H7 (cell line): ENCODE data around the gene NXPH3.

DNA sequence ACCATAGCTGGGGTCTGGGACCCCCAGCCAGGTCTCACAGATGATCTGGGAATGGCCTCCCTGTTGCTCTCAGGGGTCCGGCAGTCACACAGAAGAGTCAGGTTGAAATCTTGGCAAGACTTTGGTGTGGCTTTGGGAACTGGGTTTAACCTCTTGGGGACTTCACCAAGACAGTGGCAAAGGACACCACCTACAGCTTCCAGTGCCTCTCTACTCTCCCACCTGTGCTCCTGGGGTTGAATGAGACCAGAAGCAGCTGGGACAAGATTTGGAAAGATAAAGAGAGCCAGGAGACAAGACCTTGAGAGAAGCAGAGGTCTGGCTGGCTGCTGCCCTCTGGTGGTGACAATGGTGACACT, 3.3 kb downstream of the PHOSPHO1 start:
- RAMPAGE, long total RNA: no peak

DNA sequence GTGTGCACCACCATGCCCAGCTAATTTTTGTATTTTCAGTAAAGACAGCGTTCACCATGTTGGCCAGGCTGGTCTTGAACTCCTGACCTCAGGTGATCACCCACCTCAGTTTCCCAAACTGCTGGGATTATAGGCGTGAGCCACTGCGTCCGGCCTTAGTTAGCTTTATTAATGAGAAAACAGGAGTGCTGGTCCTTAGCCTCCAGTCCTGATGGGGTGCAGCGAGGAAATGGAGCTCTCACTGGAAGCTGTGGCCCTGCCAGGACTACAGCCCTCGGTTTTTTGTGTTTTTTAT, 28.8 kb upstream of the PHOSPHO1 start:
- RAMPAGE, long total RNA: no peak

DNA sequence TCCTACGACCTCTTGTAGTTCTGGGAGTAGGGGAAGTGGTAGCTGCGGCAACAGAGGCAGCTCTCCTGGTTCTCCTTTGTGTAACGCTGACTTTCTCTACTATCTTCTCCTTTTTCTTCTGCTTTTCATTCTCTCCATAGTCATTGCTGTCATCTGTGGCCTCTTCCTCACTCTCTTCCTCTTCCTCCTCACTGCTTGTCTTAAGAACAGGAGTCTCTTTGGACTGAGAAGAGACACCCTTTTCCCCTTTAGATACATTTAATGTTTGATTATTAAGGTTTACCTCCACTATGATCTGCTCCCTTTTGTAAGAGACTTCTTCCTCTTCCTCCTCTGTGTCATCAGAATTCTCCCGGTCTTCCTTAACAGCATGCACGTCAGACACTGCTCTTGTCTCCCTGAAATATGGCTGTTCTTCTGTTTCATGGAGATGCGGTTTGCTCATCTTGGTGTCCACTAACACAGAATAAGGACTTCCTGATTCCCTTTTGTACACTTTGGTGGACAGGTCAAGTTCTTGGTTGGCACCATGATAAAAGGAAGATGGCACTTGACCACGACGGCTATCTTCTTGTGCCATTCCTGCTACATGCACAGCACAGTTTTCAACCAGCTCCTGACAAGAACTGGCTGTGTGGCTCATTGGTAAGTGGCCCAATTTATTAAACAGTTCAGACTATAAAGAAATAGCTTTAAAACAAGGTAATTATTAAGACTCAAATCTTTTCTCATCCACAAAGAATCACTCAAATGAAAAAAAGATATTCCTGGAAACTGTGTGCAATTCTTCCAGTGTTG, 44.8 kb downstream of the ZNF652 start:
- RAMPAGE, long total RNA: no peak

GRCh38 chr17:49371120-49371971, 9.3 kb upstream of the ZNF652 start:
- RAMPAGE, long total RNA: no peak

GRCh38 chr17:49404266-49404811, 10.3 kb downstream of the PHB1 start:
- RAMPAGE, long total RNA: no peak

- RAMPAGE, long total RNA: no peak
These were observed 23.7 kb upstream of the PHB1 start for GRCh38 chr17:49438255-49438984.

GRCh38 chr17:49438985-49439490, 24.4 kb upstream of the PHB1 start:
- RAMPAGE, long total RNA: no peak

GRCh38 chr17:49516086-49516614, 21.1 kb downstream of the NGFR start:
- RAMPAGE, long total RNA: no peak

GRCh38 chr17:49574430-49574959, 1.2 kb upstream of the NXPH3 start:
- RAMPAGE, long total RNA: no peak

DNA sequence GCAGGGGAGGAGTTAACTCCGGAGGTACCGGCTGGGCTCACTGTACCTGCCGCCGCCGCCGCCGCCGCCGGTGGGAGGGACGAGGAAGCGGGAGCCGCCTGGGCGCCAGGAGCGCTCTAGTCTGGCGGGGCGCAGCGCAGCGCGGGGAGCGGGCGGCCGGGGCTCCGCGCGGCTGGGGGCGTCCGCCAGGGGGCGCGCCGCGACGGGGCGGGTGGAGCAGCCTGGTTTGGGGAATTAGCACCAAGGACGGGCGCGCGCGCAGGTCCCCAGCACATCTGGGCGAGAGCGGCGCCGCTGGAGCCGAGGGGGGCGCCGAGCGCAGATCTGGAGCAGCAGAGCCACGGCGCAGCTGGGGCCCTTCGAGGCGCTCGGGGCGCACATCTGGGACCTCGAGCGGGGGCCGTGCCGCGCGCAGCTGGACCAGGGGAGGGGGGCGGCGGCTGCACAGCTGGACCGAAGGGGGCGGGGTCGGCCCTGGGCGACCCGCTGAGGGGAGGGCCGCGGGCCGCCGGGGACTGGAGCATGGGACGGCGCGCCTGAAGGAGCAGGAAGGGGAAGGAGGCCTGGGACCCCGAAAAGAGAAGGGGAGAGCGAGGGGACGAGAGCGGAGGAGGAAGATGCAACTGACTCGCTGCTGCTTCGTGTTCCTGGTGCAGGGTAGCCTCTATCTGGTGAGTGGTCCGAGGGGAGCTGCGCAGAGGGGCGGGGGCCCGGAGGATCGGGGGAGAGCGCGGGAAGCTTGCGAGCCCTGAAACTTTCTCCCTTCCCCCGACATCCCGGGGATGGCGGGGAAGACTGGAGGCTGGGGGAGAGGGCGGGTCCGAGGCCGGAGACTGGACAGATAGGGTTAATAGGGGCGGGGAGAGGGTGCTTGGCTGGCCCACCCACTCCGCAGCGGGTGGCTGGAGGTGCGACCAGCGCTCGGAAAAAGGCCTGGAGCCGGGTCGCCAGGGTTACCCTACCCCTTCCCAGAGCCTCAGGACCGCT, at the start of gene NXPH3:
Gene NXPH3, plus strand, starts transcription at position 269 of the 987 bp plus-strand sequence.
- RAMPAGE, long total RNA: no peak

- RAMPAGE, long total RNA: no peak
These were observed 44.8 kb downstream of the SPOP start for GRCh38 chr17:49633129-49633446.

GRCh38 chr17:49638628-49639189, 39.2 kb downstream of the SPOP start:
- RAMPAGE, long total RNA: no peak

- RAMPAGE, long total RNA: no peak
These were observed 3.8 kb downstream of the SLC35B1 start for GRCh38 chr17:49704060-49704308.

- RAMPAGE, long total RNA: no peak
These were observed 279 bp downstream of the TAC4 start for GRCh38 chr17:49847693-49847886.

DNA sequence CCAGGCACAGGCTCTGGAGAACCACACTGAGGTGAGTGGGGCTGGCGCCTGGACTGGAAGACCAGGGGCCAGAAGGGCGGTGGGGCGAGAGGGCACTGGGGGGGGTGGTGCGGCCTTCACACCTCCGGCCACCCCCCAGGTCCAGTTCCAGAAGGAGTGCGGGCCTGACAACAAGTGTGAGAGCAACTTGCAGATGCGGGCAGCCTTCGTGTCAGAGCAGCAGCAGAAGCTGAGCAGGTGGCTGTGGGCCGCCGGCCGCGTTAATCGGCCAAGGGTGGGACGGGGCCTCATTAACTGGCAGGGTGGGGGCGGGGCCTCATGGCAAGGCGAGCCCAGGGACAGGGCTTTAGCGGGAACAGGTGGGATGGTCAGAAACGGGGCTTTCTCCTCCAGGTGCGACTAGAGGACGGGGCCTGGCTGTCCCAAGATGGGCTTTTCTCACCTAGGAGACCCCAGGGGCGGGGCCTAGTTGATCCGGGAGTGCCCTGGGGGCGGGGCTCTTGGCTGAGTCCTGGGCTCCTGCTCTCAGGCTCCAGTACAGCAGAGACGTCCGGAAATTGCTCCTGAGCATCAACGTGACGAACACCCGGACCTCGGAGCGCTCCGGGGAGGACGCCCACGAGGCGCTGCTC, 18.6 kb upstream of the PDK2 start:
- RAMPAGE, long total RNA: no peak

DNA sequence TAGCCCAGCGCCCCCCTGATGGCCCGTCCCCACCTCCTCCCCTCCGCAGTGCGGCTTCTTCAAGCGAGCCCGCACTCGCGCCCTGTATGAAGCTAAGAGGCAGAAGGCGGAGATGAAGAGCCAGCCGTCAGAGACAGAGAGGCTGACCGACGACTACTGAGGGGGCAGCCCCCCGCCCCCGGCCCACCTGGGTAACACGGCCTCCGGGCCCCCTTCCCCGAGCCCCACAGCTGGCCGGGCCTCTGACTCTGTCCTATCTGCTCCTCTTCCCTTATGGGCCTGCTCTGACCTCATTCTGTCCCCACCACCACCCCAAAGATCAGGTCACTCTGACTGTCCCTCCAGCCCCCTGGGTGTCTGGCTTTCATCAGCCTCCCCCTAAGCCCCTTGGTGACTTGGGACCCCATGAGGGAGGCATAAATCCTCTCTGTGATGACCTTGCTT, 7.0 kb upstream of the PDK2 start:
- RAMPAGE, long total RNA: no peak

DNA sequence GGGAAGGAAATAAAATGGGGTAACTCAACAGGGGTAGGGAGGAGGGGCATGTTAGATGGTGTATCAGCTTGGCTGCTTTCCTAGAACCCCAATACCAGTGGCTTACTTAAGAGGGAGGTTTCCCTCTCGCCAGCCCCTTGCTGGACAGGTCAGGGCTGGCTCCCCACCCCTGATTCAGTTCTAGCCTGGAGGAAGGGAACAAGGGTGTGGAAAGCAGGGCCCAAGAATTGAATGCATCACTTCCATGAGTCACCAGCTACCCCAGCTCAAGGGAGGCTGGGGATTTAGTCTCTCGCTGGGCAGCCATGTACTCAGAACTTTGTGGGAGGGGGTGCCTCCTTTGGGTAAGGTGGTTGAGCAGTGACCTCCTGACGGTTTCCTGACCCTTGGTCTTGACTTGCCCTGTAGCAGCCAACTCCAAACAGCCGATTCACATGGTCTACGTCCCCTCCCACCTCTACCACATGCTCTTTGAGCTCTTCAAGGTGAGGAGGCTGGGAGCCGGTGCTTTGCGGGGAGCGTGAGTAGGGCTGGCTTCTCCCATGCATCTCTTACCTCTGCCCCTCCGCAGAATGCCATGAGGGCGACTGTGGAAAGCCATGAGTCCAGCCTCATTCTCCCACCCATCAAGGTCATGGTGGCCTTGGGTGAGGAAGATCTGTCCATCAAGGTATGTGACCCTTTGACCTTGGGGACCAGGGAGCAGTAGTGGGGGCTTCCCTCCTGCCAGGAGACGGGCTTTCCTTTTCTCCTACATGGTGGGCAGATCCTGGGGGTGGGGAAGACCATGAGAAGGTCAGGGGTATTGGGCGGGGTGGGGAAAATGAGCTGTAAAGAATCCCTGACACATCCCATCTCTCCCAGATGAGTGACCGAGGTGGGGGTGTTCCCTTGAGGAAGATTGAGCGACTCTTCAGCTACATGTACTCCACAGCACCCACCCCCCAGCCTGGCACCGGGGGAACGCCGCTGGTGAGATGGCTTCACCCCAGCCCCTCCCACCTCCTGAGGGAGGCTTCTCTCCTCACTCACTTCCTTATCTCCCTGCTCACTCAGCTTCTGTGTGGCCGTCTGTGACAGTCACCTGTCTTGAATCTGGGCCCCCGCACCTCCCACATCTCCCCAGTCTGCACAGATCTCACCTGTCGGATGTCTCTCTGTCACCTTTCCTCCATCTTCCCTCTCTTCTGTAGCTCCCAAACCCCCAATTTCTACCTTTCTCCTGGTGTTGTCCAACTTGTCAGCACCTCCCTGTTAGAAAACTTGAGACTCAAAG, 13.0 kb downstream of the PDK2 start:
- RAMPAGE, long total RNA: no peak

DNA sequence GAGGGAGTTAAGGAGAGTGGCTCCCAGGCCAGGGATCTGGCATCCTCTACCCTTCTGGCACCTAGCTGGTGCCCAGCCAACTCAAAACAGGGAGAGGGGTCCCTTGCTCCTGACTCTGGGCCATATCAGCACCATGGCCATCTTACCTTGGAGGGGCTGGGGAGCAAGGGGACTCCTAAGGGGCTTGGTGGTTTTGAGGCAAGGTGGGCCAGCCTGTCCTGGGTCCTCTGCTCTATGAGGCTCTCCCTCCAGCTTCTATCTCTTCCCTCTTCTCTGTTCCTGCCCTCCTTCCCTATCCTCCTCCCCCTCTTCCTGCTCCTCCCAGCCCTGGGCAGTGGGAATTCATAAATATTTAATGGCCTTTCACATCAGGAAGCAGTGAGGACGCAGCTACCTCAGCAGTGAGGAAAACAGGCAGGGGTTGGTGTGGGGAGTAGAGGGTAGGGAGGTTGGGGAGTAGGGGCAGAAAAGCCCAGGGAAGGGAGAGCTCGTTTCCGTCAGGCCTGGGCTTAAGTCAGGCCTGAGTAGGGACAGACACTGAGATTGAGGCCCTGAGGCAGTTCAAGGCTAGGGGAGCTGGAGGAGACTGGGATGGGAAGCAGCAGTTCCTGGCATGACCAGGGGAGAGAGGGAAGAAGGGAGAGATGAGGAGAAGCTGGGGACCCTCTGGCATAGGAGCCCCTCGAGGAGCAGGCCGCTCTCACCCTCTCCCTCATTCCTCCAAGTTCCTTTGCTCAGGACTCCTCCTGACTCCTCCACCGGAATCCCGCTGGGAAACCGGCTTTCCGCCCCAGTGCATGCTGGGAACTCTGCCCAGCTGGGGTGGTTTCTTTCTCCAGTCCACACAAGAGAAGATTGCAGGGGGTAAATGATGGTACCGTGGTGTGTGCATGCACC, 6.3 kb downstream of the SAMD14 start:
- RAMPAGE, long total RNA: no peak

GRCh38 chr17:50202871-50203479, 1.5 kb upstream of the COL1A1 start:
- RAMPAGE, long total RNA: no peak

GRCh38 chr17:50254159-50254436, 20.2 kb upstream of the TMEM92 start:
- RAMPAGE, long total RNA: no peak